AG08470 (cell line): ENCODE results near the genes MPI and PTPN9.

- RRBS: no CpG with 5 or more reads among the region's 14 CpGs
Observed at GRCh38 chr15:74873645-74874179, 547 bp upstream of the SCAMP2 start.

DNA sequence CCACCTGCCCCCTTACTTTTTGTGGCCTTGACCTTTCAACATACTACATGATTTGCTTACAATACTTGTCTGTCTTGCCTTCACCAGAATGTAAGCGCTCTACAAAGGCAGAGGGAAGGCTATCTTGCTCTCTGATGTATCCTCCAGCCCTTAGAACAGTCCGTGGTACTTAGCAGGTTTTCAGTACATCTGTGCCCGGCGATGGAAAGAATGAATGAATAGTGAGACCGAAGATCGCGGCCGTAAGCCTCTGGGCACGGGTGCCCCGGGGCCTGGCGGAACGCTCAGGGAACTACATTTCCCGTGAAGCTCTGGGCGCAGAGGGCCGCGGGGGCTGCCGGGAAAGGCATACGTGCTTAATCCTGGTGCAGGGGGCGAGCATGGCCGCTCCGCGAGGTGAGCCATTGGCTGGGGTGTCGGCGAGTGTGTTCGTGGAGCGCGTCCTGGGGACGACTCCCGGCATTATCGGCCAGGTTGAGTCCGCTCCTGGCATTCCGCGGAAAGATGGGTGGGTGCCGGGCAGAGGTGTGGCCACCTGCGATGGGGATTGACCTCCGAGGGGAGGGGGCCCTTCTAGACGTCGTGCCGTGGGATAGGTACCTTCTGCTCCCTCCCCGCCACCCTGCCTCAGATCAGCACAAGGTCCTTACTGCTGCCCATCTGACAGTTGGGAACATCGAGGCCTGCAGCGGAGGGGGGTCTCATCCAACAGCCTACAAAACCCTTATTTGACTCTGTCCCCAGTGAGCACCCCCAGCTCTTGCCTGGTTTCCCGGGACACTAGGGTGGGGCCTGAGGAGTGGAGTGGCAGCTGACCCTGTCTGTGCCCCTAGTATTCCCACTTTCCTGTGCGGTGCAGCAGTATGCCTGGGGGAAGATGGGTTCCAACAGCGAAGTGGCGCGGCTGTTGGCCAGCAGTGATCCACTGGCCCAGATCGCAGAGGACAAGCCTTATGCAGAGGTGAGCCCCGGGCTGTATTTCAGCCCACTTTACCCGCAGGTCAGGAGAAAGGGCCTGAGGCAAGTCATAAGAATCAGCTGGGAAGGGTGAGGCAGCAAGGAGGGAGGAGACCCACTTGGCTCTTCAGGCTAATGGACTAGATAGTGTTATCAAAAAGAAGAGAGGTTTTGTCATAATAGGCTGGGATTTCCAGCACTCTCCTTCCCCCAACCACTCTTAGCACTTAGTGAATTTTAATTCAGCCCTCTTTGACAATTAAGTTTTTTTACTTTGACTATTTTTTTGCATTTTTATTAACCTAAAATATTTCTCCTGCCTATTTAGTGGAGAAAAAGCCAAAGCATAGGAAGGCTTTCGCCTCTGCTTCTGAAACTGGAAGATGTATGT, at the start of gene MPI:
Gene MPI (plus strand): TSS at position 349 of the 1,348 bp plus-strand sequence.
- RRBS: 2% methylated on average over 25 of the region's 51 CpGs

DNA sequence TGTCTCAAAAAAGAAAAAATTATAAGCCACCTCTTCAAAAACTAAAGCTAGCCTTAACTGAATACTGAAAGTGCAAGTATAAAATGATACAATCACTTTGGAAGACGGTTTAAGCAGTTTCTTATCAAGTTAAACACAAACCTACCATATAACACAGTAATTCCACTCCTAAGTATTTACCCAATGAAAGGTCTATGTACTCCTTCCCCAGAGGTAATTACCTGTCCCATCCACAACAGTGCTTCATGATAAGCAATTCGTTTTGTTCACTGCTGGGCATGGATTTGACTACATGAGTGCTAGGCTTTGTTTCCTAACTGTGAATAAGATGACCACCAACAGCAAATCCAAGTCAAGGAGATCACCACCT, 4.3 kb downstream of the COX5A start:
- RRBS: no CpG with 5 or more reads among the region's 2 CpGs

GRCh38 chr15:74954353-74955063, 2.1 kb downstream of the RPP25 start:
- RRBS: no CpG with 5 or more reads among the region's 6 CpGs

DNA sequence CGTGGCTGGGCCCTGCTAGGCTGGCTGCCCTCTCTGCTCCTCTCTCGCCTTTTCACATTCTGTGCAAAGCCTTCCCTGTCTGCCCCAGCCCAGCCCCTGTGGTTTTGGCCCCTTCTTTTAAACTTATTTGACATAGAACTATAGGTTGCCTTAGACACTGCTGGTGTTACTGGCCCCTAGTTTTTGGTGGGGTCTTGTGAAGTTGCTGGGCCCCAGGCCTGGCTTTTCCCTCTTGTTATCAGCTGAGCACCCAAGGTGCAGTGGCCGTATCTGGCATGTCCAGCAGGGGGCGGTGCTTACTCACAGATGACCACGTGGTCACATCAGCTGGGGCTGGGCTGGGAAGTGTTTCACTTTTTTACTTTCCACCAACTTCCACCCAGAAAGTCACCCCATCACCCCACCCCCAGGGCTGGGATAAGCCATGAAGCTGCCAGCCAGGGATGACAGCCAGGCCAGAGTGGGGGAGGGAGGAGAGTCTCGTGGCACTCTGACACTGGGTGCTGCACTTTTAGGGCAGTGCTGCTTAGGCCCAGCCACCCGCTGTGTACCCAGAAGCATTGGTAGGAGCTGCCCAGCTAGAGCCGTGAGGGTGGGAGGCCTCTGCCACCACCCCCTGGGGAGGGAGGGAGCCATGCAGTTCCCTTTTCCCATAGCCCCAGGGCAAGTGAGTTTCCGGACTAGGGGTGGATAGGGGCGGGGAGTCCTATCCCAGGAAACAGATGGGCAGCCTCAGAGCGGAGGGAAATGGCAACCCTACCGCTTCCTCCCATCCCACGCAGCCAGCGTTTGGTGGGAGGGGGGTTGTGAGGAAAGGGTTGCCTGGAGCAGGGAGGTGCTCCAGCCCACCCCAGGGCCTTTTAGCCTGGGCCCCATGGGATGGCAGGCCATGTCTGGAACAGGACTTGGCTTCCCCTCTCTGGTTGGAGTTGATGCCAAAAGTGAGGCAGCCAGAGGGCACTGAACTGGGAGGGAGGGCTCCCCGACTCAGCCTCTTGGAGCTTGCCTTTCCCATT, 6.1 kb downstream of the PPCDC start:
- RRBS: no CpG with 5 or more reads among the region's 15 CpGs

DNA sequence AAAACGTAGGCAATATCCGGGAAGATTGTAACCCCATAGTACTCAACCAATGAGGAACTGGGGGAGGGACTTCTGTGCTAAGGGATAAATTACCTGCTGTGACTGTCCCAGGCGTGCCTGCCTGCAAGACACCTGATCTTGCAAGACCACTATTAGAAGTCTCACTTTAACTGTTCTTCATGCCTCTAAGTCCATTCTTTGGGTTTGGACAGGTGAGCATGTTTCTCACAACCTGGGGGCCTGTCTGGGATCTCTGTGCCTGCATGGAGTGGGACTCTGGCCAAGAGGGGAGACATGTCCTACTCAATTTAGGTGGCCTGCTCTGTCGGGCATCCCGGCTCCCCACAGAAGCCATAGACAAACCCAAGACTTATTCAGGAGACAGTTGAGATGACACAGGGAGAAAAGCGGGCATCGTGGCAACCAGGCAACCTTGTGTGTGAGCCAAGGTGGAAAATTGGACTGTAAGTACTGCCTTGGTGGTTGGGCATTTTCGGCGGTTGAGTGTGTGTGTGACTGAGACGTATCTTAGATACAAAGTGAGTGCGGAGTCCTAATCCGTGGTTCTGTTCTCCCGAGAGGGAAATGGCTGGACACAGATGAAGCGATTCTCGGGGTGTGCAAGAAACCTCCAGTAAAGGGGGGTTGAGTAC, 40.5 kb downstream of the PPCDC start:
- RRBS: no CpG with 5 or more reads among the region's 15 CpGs

DNA sequence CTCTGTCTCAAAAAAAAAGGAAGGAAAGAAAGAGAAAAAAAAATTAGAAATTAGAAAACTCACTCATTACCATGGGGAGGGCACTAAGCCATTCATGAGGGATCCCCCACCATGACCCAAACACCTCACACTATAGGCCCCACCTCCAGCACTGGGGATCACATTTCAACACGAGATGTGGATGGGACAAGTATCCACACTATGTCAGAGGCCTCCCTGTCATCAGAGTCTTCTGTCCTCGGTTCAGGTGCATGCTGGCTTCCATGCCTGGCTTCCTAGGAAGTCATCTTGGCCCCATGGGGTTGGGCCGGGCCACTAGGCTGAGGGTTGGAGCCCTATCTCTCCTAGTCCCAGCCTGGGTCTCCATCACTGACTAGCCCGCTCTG, 16.9 kb downstream of the C15orf39 start:
- RRBS: no CpG with 5 or more reads among the region's 4 CpGs

GRCh38 chr15:75361654-75362835, 6.4 kb downstream of the MAN2C1 start:
- RRBS: no CpG with 5 or more reads among the region's 24 CpGs

- RRBS: no CpG with 5 or more reads among the region's 12 CpGs
Observed at GRCh38 chr15:75380263-75380976, 12.0 kb upstream of the MAN2C1 start.

- RRBS: 1% methylated on average over 6 of the region's 64 CpGs
Observed at GRCh38 chr15:75579163-75579922, at the start of gene PTPN9. PTPN9 (minus strand) TSS chr15:75579315.

- RRBS: no CpG with 5 or more reads among the region's 4 CpGs
Observed at GRCh38 chr15:75641537-75641971, 1.5 kb upstream of the IMP3 start.

- RRBS: no CpG with 5 or more reads among the region's 24 CpGs
Observed at GRCh38 chr15:75649688-75650370, 2.1 kb downstream of the SNX33 start.

- RRBS: 16% methylated on average over 12 of the region's 78 CpGs
Observed at GRCh38 chr15:75738414-75739504, 14.9 kb downstream of the ODF3L1 start.

DNA sequence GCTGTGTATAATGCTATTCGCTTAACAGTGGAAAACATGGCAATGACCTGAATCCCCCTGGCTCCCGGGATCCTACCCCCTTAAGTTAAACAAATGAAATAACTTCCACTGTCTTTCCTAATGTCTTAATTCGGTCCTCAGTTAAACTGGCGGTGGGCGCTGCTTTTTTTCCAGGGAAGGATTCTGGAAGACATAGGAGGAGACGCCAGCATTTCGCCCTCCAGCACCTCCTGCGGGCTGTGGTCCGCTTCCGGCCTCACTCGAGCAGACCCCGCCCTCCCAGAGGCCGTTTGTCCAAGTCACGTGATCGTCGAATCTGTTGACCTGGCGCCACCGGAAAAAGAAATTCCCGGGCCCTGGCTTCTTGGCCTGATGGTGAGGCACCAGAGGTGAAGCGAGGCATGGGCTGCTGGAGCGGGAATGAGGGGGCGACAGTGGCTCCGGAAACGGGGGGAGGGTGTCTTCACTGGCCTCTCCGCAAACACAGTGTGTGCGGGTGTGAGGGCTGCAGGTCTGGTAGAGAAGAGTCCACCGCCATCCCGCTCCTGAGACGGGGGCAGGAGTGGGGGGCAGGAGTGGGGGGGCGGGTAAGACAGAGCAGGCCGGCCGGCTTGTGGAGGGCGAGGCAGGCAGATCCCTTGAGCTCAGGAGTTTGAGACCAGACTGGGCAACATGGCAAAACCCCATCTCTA, 34.5 kb downstream of the ODF3L1 start:
- RRBS: 0% methylated on average over 5 of the region's 33 CpGs

GRCh38 chr15:75943021-75944300, 39.8 kb downstream of the FBXO22 start:
- RRBS: no CpG with 5 or more reads among the region's 8 CpGs

- RRBS: no CpG with 5 or more reads among the region's 10 CpGs
Observed at GRCh38 chr15:76150255-76150882, 90.6 kb downstream of the TMEM266 start.

DNA sequence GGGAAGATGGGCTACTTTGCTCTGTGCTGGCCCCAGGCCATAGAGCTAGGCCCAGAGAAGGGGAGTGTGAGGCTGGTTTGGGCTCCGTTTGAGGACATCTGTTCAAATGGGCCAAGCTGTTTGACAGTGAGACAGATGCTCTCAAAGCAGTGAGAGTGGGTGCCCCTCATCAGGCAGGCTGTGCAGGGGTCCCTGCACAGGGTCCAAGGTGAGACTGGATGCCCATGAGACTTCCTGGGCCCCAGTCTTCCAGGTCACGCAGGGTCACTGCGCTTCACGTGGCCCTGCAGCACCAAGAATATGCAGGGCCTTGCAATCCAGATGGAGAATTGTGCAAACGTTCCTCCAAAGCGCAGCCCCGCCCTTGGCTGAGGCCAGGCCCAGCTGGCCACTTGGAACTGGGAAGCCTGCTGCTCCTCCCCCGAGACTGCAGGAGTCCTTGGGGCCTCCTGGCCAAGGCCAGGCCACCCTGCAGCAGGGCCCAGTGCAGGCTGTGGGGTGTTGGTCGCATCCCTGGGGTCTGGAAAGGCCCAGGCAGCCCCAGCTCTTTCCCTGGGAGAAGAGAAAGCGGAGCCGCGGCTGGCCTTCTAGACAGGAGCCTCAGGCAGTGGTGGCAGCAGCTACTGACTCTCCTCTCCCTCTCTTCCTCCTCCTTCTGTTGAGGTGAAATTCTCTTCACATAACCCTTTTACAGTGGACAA, 103.6 kb downstream of the TMEM266 start:
- RRBS: no CpG with 5 or more reads among the region's 12 CpGs

GRCh38 chr15:76345744-76346973, 9.6 kb downstream of the ISL2 start:
- RRBS: 13% methylated on average over 59 of the region's 96 CpGs

DNA sequence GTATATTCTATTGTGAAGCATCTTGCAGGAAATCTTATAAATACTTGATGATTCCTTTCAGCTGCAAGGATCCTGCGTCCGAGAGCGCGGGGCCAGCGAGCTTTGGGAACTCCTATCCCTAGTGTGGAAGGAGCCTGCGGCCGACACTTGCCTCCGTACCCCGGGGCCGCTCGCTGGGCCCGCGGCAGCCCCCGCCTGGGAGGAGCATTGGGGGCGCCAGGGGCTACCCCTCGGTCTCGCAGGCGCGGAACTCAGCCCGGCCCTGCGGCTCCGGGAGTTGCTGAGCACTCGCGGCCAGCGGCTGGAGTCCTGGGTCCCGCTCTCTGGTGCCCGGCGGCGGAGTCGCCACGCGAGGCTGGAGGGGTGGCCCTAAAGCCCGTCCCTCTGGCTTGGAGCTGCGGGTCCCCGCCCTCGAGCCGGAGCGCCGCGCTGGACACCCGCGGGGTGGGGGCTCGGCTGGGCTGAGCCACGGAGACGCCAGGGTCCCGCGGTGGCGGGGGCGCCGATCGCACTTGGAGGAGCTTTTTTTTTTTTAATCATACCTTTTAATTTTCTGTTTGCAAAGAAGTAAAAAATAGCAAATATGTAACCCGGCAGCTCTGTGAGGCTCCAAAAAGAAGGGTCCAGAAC, 10.5 kb downstream of the ISL2 start:
- RRBS: 43% methylated on average over 26 of the region's 52 CpGs

- RRBS: no CpG with 5 or more reads among the region's 2 CpGs
Observed at GRCh38 chr15:76466121-76466709, 129.6 kb downstream of the ISL2 start.